Duodenum (tissue), 1 donor: ENCODE results near the gene CELA1.

DNA sequence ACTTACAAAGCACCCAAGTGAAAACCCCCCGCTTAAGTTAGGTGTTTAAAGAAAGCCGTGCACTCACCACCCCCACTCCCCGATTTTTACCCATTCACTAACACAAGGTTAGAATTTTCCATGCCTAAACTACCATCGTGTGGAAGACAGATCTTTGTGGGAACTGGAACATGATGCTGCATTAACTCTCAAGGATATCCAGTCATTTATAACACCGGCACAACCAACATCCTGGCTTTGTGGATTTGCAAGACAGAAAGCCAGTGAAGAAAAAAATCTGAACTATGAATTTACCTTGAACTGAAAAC is 1.2 kb downstream of the CSRNP2 start:
- PRO-cap: no peak

DNA sequence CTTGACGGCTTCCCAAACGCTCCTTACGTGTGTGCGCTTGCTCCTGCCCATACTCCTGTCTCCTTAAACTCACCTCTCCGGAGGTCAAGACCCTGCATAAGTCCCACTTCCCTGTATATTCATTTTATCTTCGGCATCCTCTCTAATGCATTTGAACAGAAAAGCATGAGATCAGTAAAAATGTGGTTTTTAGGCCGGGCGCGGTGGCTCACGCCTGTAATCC is 372 bp upstream of the TFCP2 start:
- PRO-cap: no peak

DNA sequence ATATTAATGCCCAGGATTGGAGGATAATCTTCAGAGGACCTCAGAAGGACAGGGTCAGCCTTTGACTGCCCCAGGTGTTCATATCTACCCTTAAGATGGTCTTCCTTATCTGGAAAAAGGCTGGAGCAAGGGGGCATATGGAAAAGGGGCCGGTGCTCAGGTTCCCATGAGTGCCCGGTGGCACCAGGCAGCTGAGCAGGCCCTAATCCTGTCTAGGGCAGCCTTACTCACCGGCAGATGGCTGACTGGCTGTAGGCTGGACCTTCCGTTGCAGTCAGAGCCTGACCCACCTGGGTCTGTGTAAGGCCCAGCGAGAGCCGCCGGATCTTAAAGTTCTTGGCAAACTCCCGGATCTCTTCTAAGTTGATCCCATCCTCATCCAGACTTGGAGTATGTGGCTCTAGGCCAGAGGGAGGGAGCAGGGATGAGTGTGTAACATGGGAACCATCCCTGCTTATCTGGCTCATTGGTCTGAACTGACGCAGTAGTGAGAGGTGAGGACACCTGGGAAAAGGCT is 18.5 kb upstream of the TFCP2 start:
- PRO-cap: no peak

GRCh38 chr12:51195814-51196279 is 22.0 kb downstream of the POU6F1 start:
- PRO-cap: no peak

GRCh38 chr12:51197708-51198411 is 20.0 kb downstream of the POU6F1 start:
- PRO-cap: no peak

DNA sequence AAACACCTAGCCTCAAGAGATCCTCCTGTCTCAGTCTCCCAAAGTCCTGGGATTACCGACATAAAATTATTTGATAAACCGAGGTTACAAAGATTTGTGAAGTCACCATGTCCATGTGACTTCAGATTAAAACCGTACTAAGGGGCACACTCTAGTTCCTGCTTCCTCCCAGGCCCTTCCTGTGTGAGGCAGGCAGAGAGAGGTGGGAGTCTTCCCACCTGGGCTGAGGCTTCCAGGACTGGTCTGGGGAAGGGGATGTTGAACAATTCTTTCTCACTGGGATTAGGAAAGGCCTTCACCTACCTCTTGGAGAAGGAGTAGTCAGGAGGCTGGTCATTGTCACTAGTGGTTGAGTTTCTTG is 1.3 kb downstream of the SMAGP start:
- PRO-cap: no peak

DNA sequence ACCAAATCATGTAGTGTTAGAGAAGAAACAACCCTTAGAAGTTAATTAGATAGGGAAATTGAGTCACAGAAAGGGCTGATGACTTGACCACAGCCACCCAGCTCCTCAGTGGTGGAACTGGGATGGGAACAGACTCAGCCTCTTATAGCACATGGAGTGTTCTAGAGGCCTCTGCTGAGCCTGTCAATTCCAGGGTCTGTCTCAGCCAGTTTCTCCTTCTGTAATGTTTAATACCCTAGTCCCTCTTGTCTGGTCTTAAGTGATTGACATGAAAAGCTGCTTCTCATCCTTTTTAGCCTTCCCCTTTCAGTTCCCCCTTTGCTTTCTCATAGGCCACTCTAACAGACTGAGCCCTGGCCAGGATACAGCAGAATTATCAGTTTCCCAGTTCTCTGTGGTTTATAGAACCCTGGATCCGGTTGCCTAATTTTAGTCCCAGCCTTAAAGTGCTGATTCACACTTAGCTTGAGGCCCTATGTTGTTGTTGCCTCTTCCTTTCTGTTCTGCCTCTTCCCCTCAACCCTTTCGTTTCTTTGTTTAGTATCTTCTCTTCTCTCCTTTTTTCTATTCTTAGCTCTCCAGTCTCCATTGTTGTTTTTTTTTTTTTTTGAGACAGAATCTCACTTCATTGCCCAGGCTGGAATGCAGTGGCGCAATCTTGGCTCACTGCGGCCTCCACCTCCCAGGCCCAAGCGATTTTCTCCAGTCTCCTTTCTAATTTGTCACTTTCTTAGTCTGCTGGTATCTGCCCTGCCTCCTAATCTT is 2.8 kb upstream of the BIN2 start:
- PRO-cap: unidirectional peak, minus-strand start at position 203 of the sequence

DNA sequence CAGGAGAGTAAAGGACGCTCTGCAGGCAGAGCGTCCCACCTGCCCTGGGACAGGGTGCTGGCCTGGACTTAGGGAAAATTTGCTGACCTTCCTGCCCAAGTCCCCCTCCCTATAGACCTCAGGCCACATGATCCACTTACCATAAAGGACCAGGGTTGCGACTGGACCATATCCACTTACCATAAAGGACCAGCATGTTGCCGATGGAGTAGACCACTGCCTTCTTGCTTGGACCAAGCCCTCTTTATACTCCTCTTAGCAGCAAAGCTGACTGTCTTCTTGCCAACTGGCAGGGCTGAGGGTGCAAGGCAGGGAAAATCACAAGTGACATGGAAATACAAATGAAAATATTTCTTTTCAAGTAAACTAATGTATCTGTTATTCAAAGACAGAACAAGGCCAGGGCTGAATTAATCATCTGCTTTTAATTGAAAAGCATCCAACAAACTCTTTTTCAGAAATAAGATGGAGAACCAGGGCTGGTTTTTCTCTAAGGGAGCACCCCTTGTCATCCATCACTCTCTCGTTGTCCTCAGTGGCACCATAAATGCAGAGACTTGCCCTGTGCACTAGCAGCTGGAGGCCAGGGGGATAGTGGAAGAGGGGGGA is at the start of gene CELA1:
TSS of gene CELA1 (minus strand) at position 237 of the 609 bp plus-strand sequence.
- PRO-cap: no peak

- PRO-cap: no peak
Measured at GRCh38 chr12:51381145-51381696, 10.0 kb downstream of the GALNT6 start.

DNA sequence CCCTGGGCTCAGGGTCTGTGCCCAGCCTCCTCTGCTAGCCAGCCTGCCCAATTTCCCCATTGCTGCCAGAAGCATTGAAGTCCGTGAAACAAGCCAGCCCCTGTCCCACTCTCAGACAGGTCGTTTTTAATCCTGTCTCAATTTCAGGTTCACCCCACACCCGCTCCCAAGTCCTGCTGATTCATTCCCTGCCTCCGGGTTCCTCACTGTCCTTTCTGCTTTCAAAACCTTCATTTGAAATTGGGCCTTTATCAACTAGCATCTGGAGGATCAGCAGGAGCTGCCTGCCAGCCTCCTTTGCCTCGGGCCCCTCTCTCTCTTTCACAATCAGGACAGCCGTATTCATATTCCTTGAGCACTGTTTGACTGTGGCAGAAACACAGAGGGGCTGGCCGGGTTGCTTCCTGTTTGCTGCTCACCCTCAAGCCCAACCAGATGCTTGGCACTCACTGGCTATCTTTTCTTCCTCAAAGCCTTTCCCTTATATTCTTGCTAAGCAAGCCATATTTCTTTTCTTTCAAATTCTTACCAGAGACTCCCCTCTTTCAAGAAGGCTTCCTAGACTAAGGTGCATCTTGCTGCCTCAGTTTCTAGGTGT is 3.1 kb downstream of the GALNT6 start:
- PRO-cap: no peak

GRCh38 chr12:51389395-51390115 is 1.7 kb downstream of the GALNT6 start:
- PRO-cap: no peak

DNA sequence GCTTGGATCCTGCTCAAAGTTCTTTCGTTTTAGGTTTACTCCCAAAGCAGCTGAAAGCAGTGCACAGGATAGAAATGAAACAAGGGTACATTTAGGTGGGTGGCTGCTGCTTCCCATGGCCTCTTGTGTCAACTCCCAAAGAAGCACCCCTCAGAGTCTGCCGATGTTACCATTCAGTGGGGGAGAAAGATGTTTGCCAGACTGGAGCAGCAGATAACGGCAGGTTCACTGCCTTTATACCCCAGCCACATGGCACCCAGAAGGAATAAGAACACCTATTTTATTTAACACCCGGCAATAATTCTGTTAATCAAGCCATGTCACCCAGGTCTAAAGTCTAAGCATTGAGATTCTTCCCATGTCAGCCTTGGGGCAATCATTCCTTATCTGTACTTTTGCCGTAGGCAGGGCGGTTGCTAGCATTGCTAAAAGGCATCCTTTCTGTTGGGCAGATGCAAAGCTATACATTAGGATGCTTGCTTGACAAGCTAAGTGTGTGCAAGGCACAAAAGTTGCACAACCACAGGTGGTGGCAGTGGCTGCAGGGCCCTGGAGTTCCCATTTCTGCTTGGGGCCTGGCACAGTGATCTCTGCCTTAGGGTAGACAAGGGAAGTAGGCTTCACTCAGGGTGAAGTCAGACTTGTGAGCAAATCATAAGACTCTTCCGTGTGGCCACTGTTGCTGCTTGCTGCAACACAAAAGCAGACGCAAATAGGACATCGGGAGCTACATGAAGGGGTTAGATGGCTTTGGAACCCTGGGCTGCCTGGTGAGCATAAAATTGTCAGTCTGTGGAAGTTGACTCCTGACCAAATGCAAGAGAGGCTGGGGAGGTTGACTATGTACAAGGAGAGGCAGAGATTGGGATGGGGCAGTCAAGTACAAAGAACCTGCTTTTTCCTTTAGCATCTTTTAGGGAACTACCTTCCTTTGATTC is 12.5 kb upstream of the GALNT6 start:
- PRO-cap: bidirectional peak, plus-strand start at position 392 of the sequence, minus-strand start at position 208 of the sequence

DNA sequence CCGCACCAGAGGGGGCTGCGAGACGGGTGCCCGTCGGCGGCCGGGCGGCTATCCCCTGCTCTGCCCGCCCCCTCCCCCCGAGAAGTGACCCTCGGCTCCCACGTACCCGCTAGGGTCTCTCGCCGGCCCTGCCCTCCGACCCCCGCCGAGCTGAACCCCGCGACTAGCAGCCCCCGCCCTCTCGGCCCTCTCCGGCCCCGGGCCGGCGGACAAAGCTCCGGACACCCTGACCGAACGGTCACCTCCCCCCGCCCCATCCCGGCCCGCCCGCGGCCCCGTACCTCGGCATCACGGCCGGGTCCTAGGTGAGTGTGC is 302 bp downstream of the FIGNL2 start:
- PRO-cap: no peak

DNA sequence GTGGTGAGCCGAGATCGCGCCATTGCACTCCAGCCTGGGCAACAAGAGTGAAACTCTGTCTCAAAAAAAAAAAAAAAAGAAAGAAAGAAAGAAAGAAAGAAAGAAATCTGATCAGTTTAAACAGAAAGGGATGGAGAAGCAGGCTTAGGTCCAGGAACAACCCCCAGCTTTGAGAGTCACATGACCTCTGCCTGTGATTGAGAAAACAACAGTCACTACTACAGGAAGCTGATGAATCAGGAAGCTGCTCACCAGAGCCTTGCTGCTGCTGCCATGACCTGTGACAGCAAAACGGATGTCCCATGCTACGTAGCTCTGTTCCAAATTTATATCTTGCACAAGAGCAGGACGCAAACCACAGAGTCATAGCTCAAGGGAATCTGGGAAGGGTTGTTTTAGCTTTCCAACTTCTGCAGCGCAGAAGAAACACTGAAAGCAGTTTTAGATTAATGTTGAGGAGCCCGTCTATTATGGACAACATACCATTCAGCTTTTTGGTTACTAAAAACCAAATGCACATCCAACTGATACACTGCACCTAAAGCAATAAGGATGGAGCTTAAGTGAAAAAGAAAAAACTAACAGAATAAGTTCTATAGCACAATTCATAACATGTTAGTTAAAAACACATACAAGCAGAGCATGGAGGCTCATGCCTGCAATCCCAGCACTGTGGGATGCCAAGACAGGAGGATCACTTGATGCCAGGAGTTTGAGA is 1.9 kb upstream of the ANKRD33 start:
- PRO-cap: no peak

DNA sequence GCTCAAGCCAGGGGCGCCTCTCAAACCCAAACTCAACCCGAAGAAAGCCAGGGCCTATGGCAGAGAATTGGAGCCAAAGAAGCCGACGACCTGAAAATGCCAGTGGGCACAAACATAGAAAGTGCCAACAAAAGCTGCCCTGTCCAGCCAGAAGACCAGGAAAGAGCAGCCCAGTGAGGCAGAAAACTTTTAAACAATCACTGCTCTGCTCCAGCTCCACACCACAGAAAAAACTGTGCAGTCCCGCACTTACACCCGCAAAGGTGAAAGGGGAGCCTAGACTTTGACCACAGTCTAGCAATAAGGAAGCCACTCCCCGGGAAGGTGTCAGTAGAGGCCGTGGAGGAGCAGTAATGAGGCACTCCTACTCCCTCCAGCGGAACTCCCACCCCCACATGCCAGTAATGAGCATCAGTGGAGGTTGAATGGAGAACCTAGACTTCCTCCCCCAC is 6.0 kb upstream of the ACVRL1 start:
- PRO-cap: no peak

- PRO-cap: no peak
Measured at GRCh38 chr12:51906363-51906609, 1.0 kb upstream of the ACVRL1 start.

DNA sequence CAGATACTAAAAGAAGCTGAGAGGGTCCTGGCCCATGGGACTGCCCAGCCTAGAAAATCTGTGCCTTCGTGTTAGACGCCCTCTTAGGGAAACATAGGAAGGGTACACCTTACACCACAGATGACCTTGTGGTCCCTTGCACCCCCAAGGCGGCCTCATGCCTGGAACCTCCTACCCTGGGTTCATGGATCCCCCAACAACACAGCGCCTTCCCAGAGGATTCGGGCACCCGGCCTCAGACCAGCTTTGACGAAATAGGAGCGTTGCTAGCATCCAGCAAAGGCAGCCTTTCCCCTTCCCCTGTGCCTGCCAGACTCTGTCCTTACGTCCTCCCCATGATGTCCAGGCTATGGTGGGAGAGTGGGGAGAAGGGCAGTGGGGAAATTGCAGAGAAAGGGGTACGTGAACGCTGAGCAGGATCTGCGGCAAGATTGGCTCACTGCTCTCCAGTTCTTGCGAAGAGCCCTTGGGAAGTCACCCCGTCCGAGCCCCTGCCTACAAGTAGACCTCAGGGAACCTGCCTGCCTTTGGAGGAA is 16.7 kb downstream of the ACVRL1 start:
- PRO-cap: no peak

- PRO-cap: unidirectional peak, minus-strand start at chr12:52007472; bidirectional peak, plus-strand start at chr12:52007855, minus-strand start at chr12:52007718
Measured at GRCh38 chr12:52007401-52008440, 975 bp downstream of the TAMALIN start.

- PRO-cap: no peak
Measured at GRCh38 chr12:52053117-52053486, 1.9 kb downstream of the NR4A1 start.

GRCh38 chr12:52053778-52054707 is 2.8 kb downstream of the NR4A1 start:
- PRO-cap: no peak